ENCODE results near the gene KRTAP12-2.

DNA sequence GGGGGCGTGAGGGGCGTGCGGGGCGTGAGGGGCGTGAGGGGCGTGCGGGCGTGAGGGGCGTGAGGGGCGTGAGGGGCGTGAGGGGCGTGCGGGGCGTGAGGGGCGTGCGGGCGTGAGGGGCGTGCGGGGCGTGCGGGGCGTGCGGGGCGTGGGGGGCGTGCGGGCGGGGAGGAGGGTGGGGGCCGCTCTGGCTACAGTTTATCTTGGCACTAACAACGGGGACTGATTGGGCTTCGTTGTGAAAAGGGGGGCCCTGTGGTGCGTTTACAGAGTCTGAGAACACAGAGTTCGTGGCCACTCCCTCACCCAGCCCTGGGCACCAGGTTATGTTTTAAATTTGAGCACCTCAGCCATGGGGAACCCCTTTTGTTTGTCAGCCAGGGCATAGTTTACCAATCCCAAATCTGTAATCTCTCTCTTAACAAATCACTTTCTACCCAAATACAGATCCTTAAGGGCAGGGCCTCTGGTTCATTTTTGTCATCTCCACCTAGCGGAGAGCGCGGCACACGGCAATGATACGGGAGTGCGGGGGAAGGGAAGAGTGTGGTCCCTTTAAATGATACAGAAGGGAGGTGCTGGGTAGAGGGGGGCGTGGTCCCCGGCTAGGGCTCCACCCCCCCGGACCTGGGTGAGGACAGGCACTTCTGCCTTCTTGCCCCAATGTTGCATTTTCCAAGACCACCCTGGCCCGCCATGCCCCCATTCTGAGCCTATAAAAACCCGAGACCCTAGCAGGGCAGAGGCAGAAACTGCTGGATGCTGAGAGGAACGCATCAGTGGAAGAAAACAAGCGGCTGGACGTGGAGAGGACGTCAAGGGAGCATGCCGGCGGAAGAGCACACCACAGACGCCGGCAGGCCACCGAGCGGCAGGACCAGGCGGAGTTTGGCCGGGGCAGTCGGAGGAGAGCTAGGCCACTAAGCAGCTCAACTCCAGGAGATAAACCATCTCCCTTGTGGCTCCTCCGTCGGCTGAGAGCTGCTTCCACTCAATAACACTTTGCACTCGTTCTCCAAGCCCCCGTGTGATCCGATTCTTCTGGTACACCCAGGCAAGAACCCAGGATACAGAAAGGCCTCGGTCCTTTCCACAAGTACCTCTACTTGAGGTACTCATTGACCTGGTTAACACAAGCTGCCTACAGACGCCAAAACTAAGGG lies 29.9 kb downstream of the LRRC3 start:
- PRO-cap: unidirectional peak, plus-strand start at position 748 of the sequence

GRCh38 chr21:44517128-44517789 lies 22.7 kb downstream of the KRTAP10-1 start:
- PRO-cap: no peak

GRCh38 chr21:44592553-44592975 lies 259 bp upstream of the KRTAP10-6 start:
- PRO-cap: no peak

- PRO-cap: no peak
Measured at GRCh38 chr21:44592976-44593690, 828 bp upstream of the KRTAP10-6 start.

DNA sequence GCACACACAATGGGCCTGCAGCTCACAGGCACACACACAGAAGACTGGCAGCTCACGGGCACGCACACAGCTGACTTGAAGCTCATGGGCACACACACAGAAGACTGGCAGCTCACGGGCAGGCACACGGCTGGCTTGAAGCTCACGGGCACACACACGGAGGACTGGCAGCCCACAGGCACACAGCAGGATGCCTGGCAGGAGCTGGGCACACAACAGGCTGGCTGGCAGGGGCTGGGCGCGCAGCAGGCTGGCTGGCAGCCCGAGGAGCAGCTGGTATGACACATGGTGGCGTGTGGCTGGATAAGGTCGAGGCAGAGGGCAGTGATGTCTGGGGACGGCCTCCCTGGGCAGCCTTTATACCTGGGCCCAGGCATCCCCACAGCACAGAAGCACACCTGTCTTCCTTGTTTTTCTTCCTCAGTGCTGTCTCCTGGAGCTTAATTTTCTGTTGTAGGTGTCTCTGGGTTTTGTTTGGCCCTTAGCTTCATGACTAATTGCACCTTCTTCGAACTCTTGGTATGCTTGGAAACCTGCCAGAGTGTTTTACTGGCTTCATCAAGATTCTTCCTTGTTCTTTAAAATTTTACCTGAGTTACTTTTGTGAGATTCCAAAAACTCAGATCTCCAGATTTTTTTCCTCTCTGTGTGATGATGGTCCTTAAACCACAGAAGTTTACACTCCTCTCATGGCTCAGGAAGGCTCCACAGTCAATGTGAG lies at the start of gene KRTAP12-2:
Gene KRTAP12-2 (minus strand): TSS at position 328 of the 721 bp plus-strand sequence.
- PRO-cap: no peak

- PRO-cap: no peak
Measured at GRCh38 chr21:44709552-44709926, 1.8 kb downstream of the TSPEAR start.

DNA sequence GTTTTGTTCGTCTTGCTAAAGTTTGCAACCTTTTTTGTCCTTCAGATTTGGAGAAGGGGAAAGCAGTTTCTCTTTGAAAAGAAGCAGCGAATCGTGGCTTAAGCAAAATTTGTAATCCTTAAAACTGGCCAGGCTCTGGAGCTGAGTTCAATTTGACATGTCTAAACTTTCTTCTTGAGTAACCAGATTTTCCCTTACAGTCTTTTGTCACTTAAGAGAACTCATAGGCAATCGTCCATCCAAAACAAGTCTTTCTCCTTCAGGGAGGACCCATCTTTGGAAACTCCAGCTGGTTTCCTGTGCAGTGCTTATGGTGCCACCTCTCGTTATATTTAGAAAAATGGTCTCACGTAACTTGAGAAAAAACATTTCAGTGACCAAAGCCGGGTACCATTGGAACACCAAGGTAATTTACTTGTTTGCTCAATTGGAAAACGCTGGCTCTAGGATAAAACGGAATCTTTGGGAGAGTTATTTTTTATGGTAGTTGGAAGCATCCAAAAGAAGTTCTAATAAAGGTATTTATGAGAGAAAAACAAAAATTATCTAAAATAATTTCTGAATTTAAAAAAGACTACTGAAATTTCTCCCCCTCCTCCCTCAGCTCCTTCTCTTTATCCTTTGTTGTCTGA lies 1.9 kb upstream of the PTTG1IP start:
- PRO-cap: no peak

DNA sequence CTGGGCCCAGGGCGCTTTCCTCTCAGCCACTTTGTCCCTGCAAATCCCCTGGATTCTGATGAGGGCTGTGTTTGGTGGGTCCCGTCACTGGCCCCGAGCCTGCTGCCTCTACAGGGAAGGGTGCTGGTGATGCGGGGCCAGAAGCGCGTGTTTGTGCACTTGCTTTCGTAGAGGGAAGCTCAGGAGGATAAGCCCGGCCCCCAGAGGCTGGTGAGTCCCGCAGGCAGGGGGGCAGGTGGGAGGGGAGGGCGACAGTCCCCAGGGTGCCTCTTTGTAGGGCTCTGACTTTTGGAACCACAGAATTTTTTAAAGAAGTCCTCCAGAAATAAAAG lies 13.1 kb downstream of the ITGB2 start:
- PRO-cap: no peak

GRCh38 chr21:44914075-44914669 lies 6.5 kb downstream of the ITGB2 start:
- PRO-cap: no peak

DNA sequence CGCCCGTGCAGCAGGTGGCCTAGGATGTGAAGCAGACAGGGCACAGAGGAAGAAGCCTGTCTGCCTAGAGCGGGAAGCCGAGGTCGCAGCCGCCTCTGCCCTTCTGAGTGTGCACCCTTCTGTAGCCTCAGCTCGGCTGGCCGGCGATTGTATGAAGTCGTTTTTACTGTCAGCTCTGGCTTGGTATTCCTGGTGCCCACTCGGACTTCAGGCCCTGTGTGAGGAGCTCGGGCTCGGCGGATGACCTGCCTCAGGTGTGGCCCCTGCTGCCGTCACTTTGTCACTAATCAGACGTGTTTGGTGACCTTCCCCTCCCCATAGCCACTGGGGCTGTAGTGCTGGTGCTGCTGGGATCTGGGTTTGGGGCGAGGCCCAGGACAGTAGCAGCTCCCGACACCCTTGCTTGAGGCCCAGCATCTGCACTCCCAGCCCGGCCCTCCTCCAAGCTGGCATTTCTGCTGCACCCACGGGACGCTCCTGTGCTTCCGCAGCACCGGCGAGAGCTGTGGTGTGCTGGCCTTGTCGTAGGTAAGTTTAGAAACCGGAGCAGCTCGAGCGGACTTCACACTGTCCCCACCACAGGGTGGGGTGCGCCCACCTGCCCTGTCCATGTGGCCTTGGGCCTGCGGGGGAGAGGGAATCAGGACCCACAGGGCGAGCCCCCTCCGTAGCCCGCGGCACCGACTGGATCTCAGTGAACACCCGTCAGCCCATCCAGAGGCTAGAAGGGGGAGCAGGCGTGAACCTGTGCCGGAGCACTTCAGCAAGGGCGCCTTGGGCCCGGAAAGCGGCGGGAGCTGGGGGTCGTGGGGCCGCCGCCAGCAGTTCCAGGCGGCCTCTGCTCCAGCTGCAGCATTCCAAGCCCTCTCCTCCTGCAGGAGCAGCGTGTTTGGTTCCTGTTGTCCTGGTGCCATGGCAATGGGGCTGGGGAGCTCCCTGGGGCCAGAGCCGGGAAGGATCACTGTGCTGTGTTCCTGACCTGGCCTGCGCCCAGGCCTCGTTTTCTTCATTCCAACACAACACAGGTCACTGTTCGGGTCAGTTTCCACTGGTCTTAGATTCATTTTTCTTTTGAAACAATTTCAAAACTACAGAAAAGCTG lies 18.4 kb downstream of the SLX9 start:
- PRO-cap: bidirectional peak, plus-strand start at position 918 of the sequence, minus-strand start at position 840 of the sequence

DNA sequence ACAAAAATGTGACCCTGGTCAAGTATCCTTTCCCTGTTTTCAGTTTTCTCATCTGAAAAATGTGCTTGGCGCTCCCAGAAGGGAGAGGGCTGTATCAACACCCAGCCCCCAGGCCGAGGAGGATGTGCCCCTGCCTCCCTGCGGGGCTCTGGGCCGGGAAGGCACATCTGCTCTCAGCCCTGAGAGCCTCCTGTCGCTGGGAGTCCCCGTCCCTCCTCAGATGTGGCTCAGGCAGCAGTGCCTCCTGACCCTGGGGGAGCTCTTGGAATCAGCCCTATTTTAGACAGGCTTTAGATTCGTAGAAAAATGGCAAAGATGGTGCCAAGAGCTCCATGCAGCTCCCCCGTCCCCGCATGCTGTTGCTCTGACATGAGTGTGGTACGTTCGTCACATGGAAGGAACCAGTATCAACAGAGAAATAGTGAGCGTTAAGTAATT lies 29.5 kb downstream of the SLX9 start:
- PRO-cap: no peak

- PRO-cap: no peak
Measured at GRCh38 chr21:45014354-45015222, 59.8 kb upstream of the ADARB1 start.

DNA sequence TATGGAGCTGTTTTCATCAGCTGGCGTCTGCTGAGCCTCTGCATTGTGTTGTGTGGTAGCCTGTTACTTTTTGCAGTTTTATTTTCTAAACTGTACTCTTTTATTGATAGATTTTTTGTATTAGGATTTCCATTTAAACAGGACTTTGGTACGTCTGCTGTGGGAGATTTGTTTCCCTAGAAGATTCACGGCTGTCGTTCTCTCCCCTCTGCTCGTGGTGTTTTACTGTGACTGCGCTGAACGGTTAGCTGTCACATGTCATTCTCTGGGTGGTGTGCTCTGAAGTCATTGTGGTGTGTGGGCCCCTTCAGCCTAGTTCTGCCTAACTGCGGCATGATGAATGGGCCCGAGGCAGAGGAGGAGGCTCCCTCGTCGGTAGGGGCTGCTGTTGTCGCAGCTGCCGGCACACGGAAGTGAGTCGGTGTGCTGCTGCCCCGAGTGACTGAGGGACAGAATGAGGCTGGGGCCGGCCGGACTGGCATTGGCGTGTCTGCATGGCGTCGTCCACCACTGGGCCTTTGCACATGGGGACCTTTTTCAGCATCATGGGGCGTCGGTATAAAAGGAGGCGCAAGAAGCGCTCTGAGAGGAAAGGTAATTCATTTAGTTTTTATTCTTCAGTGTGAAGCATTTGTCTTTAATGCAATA lies 77.9 kb downstream of the ADARB1 start:
- PRO-cap: no peak

DNA sequence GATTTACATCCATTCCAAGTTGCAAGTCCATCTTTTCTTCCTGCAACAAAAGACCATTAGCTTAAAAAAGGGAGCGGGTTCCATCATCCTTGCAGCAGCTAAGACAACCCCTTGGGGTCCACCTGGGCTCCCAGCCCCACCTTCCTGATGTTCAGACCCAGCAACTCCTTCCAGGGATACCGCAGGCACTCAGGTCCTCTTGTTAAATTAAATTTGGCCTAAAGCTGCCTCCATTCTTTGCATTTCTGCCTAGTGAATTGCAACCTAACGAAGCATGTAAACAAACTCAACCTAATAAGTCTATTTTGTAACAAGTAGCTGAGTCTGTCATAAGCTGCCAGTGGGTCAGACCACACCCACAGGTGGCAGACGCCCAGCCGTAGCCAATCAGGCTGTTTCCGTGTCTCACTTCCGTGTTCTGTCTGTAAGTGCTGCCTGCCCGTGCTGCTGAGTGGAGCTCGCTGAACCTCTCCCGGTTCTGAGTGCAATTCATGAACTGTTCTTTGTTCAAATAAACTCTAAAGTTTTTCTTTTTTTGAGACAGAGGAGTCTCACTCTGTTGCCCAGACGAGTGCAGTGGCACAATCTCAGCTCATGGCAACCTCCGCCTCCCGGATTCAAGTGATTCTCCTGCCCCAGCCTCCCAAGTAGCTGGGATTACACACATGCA lies 25.2 kb downstream of the POFUT2 start:
- PRO-cap: no peak

DNA sequence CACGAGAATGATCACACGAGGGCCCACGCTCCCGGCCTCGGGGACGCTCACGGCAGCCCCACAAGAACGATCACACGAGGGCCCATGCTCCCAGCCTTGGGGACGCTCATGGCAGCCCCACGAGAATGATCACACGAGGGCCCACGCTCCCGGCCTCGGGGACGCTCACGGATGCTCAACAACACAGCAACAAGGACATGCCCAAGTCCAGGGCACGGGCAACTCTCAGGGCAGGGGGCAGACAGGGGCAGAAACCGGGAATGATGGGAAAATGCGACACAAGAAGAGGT lies 20.7 kb downstream of the POFUT2 start:
- PRO-cap: no peak

GRCh38 chr21:45293324-45294081 lies 5.8 kb upstream of the POFUT2 start:
- PRO-cap: no peak

DNA sequence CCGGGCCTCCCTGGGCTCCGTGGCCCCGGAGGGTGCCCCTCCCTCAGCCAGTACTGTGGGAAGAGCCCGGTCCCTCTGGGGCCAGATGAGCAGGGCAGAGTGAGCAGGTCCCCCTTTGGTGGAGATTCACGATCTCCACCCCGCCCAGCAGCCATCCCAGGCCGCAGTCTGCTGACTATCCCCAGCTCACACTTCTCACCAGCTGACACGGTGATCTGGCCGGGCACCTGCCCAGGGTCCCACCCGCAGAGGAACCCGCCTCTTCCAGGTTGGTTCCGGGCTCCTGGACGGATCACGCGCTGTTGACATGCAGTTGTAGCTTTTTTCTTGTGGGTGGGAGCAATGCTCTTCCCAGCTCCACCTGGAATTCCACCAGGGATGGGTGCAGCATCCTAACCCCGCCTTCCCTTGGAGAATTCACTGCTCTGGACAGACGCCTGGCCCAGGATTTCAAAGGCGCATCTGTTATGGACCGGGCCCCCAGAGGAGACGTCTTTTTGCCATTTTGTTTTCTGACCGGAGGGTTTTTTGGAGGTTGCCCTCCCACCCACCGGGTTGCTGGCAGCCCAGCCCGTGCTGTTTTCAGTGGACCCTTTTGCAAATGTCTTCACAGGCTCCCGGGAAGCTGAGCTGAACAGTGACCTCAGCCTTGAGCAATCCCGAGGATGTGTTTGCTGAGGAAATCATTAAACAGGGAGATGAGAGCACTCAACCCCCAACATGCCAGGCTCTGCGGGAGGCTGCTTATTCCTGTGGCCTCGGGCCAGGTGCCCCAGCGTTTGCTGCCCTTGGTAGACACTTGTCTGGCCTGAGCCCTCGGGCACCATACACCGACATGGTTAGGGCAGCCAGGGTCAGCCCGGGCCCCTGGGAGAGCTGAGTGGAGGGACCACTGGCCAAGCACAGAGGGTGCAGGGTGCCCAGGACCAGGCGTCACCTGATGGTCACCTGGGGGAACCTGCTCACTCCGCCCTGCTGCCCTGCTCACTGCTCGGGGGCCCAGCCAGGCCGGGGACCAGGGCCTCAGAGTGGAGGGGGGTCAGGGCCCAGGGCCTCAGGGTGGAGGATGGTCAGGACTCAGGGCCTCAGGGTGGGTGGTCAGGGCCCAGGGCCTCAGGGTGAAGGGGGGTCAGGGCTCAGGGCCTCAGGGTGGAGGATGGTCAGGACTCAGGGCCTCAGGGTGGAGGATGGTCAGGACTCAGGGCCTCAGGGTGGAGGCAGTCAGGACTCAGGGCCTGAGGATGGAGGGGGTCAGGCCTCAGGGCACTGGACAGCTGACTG lies 42.3 kb upstream of the POFUT2 start:
- PRO-cap: unidirectional peak, minus-strand start at position 170 of the sequence

GRCh38 chr21:45365772-45366199 lies 39.2 kb upstream of the COL18A1 start:
- PRO-cap: no peak

DNA sequence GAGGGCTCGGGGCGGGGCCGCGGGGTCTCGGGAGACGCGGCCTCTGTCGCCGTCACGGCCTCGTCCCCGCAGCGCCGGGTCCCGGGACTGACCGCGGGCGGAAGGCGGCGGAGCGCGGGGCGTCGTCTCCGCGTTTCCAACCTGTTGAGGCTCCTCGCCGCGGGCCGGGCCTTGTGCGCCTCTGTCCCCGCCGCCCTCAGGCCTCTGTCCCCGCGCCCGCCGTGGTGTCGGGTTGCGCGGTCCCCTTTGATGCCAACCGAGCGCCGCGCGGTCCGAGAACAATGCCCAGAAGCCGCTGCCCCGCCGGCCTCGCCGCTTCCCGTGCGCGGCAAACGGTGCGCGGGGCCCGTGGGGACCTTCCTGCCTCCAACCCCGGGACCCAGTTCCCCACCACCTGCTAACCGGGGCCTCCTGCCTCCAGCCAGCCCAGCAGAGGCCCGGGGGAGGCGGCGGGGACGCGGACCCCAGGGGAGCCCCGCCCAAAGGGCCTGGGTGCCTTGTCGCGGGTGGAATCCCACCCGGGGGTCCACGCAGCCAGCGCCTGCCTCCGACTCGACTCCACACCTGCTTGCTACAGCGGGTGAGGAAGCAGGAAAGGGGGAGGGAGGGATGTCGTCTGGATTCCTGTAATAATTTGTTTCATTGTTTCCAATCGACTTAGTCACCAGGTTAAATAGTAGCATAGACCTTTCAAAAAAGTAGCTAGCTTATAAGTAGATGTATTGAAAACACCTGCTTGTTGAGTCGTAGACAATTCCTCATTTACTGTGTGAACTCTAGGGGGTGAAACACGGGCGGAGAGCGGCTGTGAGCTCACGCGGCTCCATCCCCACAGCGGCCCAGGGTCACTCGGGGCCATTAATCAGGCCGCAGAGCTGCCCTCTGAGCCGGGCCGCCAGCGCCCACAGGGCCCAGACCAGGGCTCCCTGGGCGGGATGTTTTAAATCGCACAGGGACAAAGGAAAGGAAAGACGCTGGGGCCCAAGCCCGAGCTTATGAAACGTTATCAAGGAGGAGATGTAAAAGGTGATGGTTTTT lies 1.1 kb downstream of the COL18A1 start:
- PRO-cap: bidirectional peak, plus-strand start at position 761 of the sequence, minus-strand start at position 566 of the sequence

DNA sequence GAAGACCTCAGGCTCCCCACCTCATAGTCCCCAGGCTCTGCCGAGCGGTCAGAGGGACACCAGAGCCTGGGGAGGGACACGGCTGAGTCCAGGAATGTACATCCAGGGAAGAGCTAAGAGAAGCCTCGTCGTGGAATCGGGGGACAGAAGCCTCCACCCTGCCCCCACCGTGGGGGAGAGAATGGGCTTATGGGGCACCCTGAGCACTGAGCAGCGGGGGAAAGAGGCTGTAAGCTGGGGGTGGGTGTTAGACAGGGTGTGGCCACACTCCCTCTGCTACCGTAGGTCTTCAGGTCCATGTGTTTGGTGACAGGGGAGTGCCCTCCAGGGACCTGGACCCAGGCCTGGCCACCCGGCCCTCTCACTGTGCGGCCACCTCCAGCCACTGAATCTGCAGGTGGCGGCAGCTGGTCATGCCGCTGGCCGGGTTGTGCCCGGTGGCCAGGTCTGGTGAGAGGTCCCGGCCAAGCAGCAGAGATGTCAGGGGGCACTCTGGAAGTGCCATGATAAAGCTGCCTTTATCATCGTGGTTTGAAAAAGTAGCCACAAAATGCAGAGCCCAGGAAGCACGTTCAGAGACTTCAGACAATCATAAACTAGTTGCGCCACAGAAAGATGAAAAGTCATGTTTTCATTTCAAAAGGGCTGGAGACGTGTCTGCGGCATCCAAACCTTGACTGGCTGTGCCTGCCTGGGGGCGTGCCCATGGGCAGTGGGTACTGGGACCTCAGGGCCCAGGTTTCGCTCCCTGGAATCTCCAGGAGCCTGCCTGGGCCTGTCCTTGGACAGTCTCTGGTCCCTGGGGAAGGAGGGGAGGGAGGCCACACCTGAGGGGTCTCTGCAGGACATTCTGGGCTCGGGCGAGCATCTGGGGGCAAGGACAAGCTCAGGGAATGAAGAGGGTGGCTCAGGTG lies 44.7 kb downstream of the COL18A1 start:
- PRO-cap: no peak